K562 (cell line): ENCODE data around the genes SCYL1 and MAP3K11.

GRCh38 chr11:65454596-65455797, 68.6 kb downstream of the FRMD8 start:
- RAMPAGE, long total RNA = start-site peak on the plus strand at chr11:65455242-65455290, 85 and 52 reads in 2 replicates
- RRBS = no CpG with 5 or more reads among the region's 55 CpGs
PRO-cap:
- standard = bidirectional peak, plus-strand start at chr11:65455286, minus-strand start at chr11:65455131
- CoPRO, capped RNA only, 2 experiments = peak in 2 of 2 experiments; most common plus-strand start chr11:65455288 (in 2); most common minus-strand start chr11:65455091 (in 2)
- CoPRO, capped and uncapped RNA, 2 experiments = peak in 2 of 2 experiments; most common plus-strand start chr11:65455286 (in 1); most common minus-strand start chr11:65455091 (in 2)
- CoPRO, uncapped RNA only, 2 experiments = peak in 2 of 2 experiments; most common plus-strand start chr11:65455692 (in 2); most common minus-strand start chr11:65455091 (in 1)
CAGE:
- cytosol, long polyA plus RNA = no peak
- long polyA plus RNA = no peak
- nucleolus, long total RNA = no peak
- nucleus, long polyA plus RNA = no peak

DNA sequence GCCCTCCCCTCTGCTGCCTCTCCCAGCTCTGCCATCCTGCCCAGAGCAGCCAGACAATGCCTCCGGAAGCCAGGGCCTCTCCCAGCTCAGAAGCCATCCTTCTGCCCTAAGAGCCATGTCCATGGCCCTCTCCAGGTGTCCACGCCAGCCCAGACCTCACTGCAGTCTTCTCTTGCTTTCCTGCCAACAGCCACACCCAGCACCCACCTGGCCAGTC, 34.5 kb upstream of the SCYL1 start:
- RAMPAGE, long total RNA = no peak
- RRBS = no CpG with 5 or more reads among the region's 2 CpGs
PRO-cap:
- standard = no peak
- CoPRO, capped RNA only, 2 experiments = no peak in any of the 2 experiments
- CoPRO, capped and uncapped RNA, 2 experiments = no peak in any of the 2 experiments
- CoPRO, uncapped RNA only, 2 experiments = no peak in any of the 2 experiments
CAGE:
- cytosol, long polyA plus RNA = no peak
- long polyA plus RNA = no peak
- nucleolus, long total RNA = no peak
- nucleus, long polyA plus RNA = no peak

DNA sequence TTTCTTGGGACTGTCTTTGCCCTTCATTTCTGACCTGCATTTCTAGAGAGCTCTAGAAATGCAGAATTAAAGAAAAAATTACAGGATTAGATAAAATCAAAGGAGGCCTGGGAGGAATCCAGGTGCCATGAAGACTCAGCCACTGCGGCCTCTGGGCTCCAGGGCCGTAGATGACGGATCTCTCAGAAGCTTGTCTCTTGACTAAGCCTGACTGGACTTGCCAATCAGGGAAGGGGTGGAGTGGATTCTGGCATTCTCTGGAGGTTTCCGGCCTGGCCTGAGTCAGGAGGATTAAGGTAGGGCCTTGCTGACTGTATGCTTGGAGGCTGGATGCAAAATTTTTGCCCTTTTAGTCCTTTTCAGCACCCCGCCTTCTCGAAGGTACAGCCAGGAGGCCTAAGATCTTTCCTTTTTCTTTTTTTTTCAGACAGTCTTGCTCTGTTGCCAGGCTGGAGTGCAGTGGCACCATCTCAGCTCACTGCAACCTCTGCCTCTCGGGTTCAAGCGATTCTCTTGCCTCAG, 31.0 kb upstream of the SCYL1 start:
- RAMPAGE, long total RNA = no peak
- RRBS = no CpG with 5 or more reads among the region's 8 CpGs
PRO-cap:
- standard = bidirectional peak, plus-strand start at position 285 of the sequence, minus-strand start at position 172 of the sequence
- CoPRO, capped RNA only, 2 experiments = peak in 2 of 2 experiments; most common plus-strand start position 285 of the sequence (in 1); most common minus-strand start position 172 of the sequence (in 2)
- CoPRO, capped and uncapped RNA, 2 experiments = peak in 2 of 2 experiments; most common plus-strand start position 253 of the sequence (in 1); most common minus-strand start position 172 of the sequence (in 1)
- CoPRO, uncapped RNA only, 2 experiments = no peak in any of the 2 experiments
CAGE:
- cytosol, long polyA plus RNA = no peak
- long polyA plus RNA = no peak
- nucleolus, long total RNA = no peak
- nucleus, long polyA plus RNA = no peak

DNA sequence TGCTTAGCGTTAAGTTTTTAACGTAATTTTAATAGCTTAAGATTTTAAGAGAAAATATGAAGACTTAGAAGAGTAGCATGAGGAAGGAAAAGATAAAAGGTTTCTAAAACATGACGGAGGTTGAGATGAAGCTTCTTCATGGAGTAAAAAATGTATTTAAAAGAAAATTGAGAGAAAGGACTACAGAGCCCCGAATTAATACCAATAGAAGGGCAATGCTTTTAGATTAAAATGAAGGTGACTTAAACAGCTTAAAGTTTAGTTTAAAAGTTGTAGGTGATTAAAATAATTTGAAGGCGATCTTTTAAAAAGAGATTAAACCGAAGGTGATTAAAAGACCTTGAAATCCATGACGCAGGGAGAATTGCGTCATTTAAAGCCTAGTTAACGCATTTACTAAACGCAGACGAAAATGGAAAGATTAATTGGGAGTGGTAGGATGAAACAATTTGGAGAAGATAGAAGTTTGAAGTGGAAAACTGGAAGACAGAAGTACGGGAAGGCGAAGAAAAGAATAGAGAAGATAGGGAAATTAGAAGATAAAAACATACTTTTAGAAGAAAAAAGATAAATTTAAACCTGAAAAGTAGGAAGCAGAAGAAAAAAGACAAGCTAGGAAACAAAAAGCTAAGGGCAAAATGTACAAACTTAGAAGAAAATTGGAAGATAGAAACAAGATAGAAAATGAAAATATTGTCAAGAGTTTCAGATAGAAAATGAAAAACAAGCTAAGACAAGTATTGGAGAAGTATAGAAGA, 25.5 kb upstream of the SCYL1 start:
- RAMPAGE, long total RNA = no peak
- RRBS = no CpG with 5 or more reads among the region's 13 CpGs
PRO-cap:
- standard = unidirectional peak, plus-strand start at position 493 of the sequence
- CoPRO, capped RNA only, 2 experiments = peak in 1 of 2 experiments; most common minus-strand start position 661 of the sequence (in 1)
- CoPRO, capped and uncapped RNA, 2 experiments = no peak in any of the 2 experiments
- CoPRO, uncapped RNA only, 2 experiments = no peak in any of the 2 experiments
CAGE:
- cytosol, long polyA plus RNA = start-site peak on the minus strand centred at position 190 of the sequence, 45 bp wide, 8 and 8 reads in 2 replicates
- long polyA plus RNA = no peak
- nucleolus, long total RNA = start-site peak on the minus strand centred at position 150 of the sequence, 31 bp wide, 90 reads
- nucleus, long polyA plus RNA = no peak

DNA sequence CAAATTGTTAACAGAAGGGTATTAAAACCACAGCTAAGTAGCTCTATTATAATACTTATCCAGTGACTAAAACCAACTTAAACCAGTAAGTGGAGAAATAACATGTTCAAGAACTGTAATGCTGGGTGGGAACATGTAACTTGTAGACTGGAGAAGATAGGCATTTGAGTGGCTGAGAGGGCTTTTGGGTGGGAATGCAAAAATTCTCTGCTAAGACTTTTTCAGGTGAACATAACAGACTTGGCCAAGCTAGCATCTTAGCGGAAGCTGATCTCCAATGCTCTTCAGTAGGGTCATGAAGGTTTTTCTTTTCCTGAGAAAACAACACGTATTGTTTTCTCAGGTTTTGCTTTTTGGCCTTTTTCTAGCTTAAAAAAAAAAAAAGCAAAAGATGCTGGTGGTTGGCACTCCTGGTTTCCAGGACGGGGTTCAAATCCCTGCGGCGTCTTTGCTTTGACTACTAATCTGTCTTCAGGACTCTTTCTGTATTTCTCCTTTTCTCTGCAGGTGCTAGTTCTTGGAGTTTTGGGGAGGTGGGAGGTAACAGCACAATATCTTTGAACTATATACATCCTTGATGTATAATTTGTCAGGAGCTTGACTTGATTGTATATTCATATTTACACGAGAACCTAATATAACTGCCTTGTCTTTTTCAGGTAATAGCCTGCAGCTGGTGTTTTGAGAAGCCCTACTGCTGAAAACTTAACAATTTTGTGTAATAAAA, 19.0 kb upstream of the SCYL1 start:
- RAMPAGE, long total RNA = no peak
- RRBS = no CpG with 5 or more reads among the region's 6 CpGs
PRO-cap:
- standard = no peak
- CoPRO, capped RNA only, 2 experiments = peak in 2 of 2 experiments; most common plus-strand start position 218 of the sequence (in 1); most common minus-strand start position 455 of the sequence (in 1)
- CoPRO, capped and uncapped RNA, 2 experiments = peak in 2 of 2 experiments; most common plus-strand start position 391 of the sequence (in 2); most common minus-strand start position 166 of the sequence (in 1)
- CoPRO, uncapped RNA only, 2 experiments = peak in 1 of 2 experiments; most common plus-strand start position 145 of the sequence (in 1); most common minus-strand start position 568 of the sequence (in 1)
CAGE:
- cytosol, long polyA plus RNA = no peak
- long polyA plus RNA = no peak
- nucleolus, long total RNA = no peak
- nucleus, long polyA plus RNA = no peak

DNA sequence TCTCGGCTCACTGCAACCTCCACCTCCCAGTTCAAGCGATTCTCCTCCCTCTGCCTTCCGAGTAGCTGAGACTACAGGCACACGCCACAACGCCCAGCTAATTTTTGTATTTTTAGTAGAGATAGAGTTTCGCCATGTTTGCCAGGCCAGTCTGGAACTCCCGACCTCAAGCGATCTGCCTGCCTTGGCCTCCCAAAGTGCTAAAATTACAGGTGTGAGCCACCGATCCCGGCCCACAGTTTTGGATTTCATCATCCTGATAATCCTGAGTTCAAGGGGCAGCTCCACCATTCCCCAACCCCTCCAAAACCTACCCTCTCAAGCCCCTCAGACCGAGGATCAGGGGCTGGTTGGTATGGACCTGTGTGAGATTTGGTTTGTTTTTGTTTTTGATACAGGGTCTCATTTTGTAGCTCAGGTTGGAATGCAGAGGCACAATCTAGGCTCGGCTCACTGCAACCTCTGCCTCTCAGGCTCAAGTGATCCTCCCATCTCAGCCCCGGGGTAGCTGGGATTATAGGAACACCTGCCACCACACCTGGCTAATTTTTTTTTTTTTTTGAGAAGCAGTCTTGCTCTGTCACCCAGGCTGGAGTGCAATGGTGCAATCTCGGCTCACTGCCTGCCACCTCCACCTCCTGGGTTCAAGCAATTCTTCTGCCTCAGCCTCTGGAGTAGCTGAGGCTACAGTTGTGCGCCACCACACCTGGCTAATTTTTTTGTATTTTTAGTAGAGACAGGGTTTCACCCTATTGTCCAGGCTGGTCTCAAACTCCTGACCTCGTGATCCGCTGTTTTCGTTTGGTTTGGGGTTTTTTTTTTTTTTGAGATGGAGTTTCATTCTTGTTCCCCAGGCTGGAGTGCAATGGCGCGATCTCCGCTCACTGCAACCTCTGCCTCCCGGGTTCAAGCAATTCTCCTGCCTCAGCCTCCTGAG, 15.4 kb upstream of the SCYL1 start:
- RAMPAGE, long total RNA = no peak
- RRBS = no CpG with 5 or more reads among the region's 22 CpGs
PRO-cap:
- standard = no peak
- CoPRO, capped RNA only, 2 experiments = no peak in any of the 2 experiments
- CoPRO, capped and uncapped RNA, 2 experiments = no peak in any of the 2 experiments
- CoPRO, uncapped RNA only, 2 experiments = no peak in any of the 2 experiments
CAGE:
- cytosol, long polyA plus RNA = no peak
- long polyA plus RNA = no peak
- nucleolus, long total RNA = no peak
- nucleus, long polyA plus RNA = no peak

GRCh38 chr11:65510756-65511167, 14.1 kb upstream of the SCYL1 start:
- RAMPAGE, long total RNA = no peak
- RRBS = no CpG with 5 or more reads among the region's 5 CpGs
PRO-cap:
- standard = no peak
- CoPRO, capped RNA only, 2 experiments = no peak in any of the 2 experiments
- CoPRO, capped and uncapped RNA, 2 experiments = no peak in any of the 2 experiments
- CoPRO, uncapped RNA only, 2 experiments = no peak in any of the 2 experiments
CAGE:
- cytosol, long polyA plus RNA = no peak
- long polyA plus RNA = no peak
- nucleolus, long total RNA = no peak
- nucleus, long polyA plus RNA = no peak

- RAMPAGE, long total RNA = start-site peak on the plus strand at chr11:65525090-65525138, 2,408 and 324 reads in 2 replicates
- RRBS = 4% methylated on average over 17 of the region's 51 CpGs
PRO-cap:
- standard = bidirectional peak, plus-strand start at chr11:65525083, minus-strand start at chr11:65524846
- CoPRO, capped RNA only, 2 experiments = peak in 2 of 2 experiments; most common plus-strand start chr11:65525077 (in 2); most common minus-strand start chr11:65524794 (in 1)
- CoPRO, capped and uncapped RNA, 2 experiments = no peak in any of the 2 experiments
- CoPRO, uncapped RNA only, 2 experiments = peak in 1 of 2 experiments; most common plus-strand start chr11:65525090 (in 1); most common minus-strand start chr11:65524820 (in 1)
CAGE:
- cytosol, long polyA plus RNA = start-site peak on the plus strand at chr11:65525090-65525126, 218 and 145 reads in 2 replicates
- long polyA plus RNA = start-site peak on the plus strand at chr11:65525074-65525130, 107 and 50 reads in 2 replicates
- nucleolus, long total RNA = no peak
- nucleus, long polyA plus RNA = start-site peak on the plus strand at chr11:65525112-65525130, 26 and 46 reads in 2 replicates
Measured at GRCh38 chr11:65524714-65525263, at the start of gene SCYL1. Gene SCYL1 (plus strand): TSS chr11:65525083.

GRCh38 chr11:65538419-65538898, 13.6 kb downstream of the SCYL1 start:
- RAMPAGE, long total RNA = no peak
- RRBS = 98% methylated on average over 13 of the region's 33 CpGs
PRO-cap:
- standard = no peak
- CoPRO, capped RNA only, 2 experiments = no peak in any of the 2 experiments
- CoPRO, capped and uncapped RNA, 2 experiments = no peak in any of the 2 experiments
- CoPRO, uncapped RNA only, 2 experiments = peak in 2 of 2 experiments; most common plus-strand start chr11:65538687 (in 1); most common minus-strand start chr11:65538689 (in 1)
CAGE:
- cytosol, long polyA plus RNA = no peak
- long polyA plus RNA = no peak
- nucleolus, long total RNA = no peak
- nucleus, long polyA plus RNA = no peak

DNA sequence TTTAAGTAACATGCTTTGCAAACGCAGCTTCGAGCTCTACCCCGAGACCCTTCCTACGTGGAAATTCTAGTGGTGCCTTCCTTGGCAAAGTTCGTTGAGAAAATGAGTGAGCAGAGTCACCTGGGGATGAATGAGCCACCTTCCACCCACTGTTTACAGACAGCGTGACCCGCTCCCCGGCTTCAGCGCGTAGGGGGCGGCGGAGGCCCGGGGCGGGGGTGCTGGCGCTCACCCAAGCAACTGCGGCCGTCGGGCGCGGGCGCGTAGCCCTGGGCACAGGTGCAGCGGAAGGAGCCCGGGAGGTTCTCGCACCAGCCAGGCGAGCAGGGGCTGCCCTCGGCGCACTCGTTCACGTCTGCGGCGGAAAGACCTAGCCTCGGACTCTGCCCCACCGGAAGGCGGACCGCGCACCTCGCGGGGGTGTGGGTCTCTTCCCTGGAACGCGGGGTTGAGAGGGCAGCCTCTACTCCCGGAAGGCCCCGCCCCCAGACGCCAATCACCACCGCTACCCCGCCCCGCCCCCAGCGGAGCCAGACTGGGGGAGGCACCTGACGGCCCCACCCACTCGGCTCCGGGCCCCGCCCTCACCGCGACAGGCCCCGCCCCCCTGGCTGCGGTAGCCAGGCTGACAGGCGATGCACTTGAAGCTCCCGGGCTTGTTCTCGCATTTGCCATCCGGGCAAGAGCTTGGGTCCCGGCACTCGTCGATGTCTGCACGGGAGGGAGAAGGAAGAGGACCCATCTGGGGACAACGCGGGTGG, 11.8 kb downstream of the LTBP3 start:
- RAMPAGE, long total RNA = start-site peak on the minus strand centred at position 397 of the sequence, 101 bp wide, 13 and 8 reads in 2 replicates
- RRBS = 2% methylated on average over 33 of the region's 66 CpGs
PRO-cap:
- standard = bidirectional peak, plus-strand start at position 604 of the sequence, minus-strand start at position 357 of the sequence
- CoPRO, capped RNA only, 2 experiments = peak in 2 of 2 experiments; most common plus-strand start position 604 of the sequence (in 1); most common minus-strand start position 357 of the sequence (in 2)
- CoPRO, capped and uncapped RNA, 2 experiments = peak in 1 of 2 experiments; most common plus-strand start position 678 of the sequence (in 1); most common minus-strand start position 389 of the sequence (in 1)
- CoPRO, uncapped RNA only, 2 experiments = no peak in any of the 2 experiments
CAGE:
- cytosol, long polyA plus RNA = no peak
- long polyA plus RNA = no peak
- nucleolus, long total RNA = no peak
- nucleus, long polyA plus RNA = no peak

DNA sequence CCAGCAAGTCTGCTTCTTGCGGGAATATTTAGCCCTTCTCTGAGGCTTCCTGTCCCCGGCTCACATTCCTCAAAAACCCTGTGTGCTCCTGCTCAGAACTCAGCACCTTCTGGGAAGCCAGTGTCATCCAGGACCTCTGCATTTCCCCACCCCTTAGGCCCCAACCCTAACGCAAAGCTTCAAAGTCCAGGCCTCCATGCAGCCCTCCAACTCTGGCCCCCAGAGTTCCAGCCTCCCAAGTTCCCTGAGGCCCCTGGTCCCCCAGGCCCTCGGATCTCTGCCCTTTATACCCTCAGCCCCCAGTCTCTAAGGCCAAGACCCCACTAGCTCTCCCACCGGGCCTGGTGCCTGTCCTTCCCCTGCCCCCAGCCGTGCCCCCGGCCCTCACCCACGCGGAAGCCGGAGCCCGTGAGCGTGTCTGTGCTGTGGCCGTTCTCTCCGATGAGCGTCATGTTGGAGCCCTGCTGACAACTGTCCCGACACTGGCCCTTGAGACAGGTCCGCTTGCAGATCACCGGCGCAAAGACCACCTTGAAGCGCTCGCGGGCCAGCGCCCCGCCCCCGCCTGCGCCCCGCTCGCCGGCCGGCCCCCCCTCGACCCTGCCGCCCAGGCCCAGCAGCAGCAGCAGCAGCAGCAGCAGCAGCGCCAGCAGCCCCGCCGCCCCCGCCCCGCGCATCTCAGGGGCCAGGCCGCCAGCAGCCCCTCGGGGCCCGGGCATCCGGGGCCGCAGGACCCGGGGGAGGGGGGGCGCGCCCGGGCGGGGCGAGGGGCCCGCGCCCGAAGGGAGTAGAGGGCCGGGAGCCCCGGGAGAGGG, 711 bp downstream of the LTBP3 start:
- RAMPAGE, long total RNA = no peak
- RRBS = 27% methylated on average over 23 of the region's 54 CpGs
PRO-cap:
- standard = no peak
- CoPRO, capped RNA only, 2 experiments = no peak in any of the 2 experiments
- CoPRO, capped and uncapped RNA, 2 experiments = no peak in any of the 2 experiments
- CoPRO, uncapped RNA only, 2 experiments = no peak in any of the 2 experiments
CAGE:
- cytosol, long polyA plus RNA = no peak
- long polyA plus RNA = no peak
- nucleolus, long total RNA = no peak
- nucleus, long polyA plus RNA = no peak

GRCh38 chr11:65558823-65559433, 769 bp upstream of the LTBP3 start:
- RAMPAGE, long total RNA = no peak
- RRBS = no CpG with 5 or more reads among the region's 19 CpGs
PRO-cap:
- standard = no peak
- CoPRO, capped RNA only, 2 experiments = no peak in any of the 2 experiments
- CoPRO, capped and uncapped RNA, 2 experiments = no peak in any of the 2 experiments
- CoPRO, uncapped RNA only, 2 experiments = no peak in any of the 2 experiments
CAGE:
- cytosol, long polyA plus RNA = no peak
- long polyA plus RNA = no peak
- nucleolus, long total RNA = no peak
- nucleus, long polyA plus RNA = no peak

DNA sequence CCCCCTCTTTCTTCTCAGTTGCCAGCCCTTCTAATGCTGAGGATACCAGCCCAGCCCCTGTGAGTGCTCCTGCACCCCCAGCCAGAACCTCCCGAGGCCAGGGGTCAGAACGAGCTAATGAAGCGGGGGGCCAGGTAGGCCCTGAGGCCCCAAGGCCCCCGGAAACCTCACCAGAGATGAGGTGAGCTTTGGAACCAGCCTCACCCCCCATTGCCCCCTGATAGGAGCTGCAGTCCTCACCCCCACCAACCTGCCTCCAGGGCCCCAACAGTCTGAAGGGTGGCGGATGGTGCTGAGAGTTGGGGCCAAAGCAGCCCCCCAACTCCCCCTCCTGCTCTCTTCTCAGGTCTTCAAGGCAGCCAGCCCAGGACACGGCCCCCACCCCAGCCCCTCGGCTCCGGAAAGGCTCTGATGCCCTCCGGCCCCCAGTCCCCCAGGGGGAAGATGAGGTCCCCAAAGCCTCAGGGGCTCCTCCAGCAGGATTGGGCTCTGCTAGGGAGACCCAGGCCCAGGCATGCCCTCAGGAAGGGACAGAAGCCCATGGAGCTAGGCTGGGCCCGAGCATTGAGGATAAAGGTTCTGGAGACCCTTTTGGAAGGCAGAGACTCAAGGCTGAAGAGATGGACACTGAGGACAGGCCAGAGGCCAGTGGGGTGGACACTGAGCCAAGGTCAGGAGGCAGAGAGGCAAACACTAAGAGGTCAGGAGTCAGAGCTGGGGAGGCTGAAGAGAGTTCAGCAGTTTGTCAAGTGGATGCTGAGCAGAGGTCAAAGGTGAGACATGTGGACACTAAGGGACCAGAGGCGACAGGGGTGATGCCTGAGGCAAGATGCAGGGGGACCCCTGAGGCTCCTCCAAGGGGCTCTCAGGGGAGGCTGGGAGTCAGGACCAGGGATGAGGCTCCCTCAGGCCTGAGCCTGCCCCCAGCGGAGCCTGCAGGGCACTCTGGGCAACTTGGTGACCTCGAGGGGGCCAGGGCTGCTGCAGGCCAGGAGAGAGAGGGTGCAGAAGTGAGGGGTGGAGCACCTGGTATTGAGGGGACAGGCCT, 5.7 kb downstream of the EHBP1L1 start:
- RAMPAGE, long total RNA = no peak
- RRBS = no CpG with 5 or more reads among the region's 13 CpGs
PRO-cap:
- standard = no peak
- CoPRO, capped RNA only, 2 experiments = no peak in any of the 2 experiments
- CoPRO, capped and uncapped RNA, 2 experiments = no peak in any of the 2 experiments
- CoPRO, uncapped RNA only, 2 experiments = peak in 1 of 2 experiments; most common plus-strand start position 401 of the sequence (in 1)
CAGE:
- cytosol, long polyA plus RNA = no peak
- long polyA plus RNA = no peak
- nucleolus, long total RNA = no peak
- nucleus, long polyA plus RNA = no peak

- RAMPAGE, long total RNA = no peak
- RRBS = 11% methylated on average over 22 of the region's 45 CpGs
PRO-cap:
- standard = bidirectional peak, plus-strand start at chr11:65614385, minus-strand start at chr11:65614221
- CoPRO, capped RNA only, 2 experiments = peak in 2 of 2 experiments; most common plus-strand start chr11:65614335 (in 2); most common minus-strand start chr11:65614221 (in 2)
- CoPRO, capped and uncapped RNA, 2 experiments = peak in 2 of 2 experiments; most common plus-strand start chr11:65614335 (in 2); most common minus-strand start chr11:65614188 (in 1)
- CoPRO, uncapped RNA only, 2 experiments = peak in 1 of 2 experiments; most common plus-strand start chr11:65614425 (in 1); most common minus-strand start chr11:65614221 (in 1)
CAGE:
- cytosol, long polyA plus RNA = start-site peak on the minus strand at chr11:65614218-65614260, 118 and 78 reads in 2 replicates
- long polyA plus RNA = no peak
- nucleolus, long total RNA = no peak
- nucleus, long polyA plus RNA = no peak
Measured at GRCh38 chr11:65613630-65614546, at the start of gene MAP3K11. Gene MAP3K11 (minus strand): TSS chr11:65614221.

DNA sequence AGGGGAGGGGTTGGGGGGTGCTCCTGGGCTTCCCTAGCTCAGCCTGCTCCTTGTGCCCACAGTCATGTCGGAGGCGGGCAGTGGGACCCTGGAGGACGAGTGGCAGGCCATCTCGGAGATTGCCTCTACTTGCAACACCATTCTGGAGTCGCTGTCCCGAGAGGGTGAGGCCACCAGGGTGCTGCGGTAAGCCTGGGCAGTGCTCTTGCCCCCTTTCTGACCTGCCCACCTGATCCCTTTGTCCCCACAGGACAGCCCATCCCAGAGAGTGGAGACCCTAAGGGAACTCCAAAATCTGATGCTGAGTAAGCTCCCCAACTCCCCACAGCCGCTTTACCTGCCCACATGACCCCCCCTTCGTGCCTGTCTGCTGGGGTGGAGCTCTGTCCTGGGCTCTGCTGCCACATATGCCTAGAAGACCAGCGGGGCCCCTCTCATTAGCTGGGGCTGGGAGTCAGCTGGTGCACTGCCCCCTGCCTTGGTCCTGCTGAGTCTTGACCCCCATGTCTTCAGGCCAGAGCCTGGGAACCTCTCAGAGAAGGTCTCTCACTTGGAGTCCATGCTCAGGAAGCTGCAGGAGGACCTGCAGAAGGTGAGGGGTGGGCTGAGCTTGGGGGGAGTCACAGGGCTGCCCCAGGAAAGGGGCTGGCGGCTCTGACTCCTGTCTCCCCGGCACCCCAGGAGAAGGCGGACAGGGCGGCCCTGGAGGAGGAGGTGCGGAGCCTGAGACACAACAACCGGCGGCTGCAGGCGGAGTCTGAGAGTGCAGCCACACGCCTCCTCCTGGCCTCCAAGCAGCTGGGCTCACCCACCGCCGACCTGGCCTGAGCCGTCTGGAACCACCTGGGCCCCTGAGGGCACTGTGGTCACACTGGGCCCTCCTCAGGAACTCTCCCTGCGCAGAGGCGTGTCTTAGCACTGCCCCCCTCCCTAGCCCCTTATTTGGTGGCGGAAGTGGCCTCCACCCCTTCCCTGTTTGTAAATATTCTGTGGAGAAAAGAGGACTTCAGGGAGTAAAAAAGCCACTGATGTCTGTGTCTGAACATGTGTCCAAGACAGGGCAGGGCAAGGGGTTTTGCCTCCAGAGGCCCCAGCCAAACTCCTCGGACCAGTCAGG, 12.3 kb downstream of the SIPA1 start:
- RAMPAGE, long total RNA = no peak
- RRBS = 85% methylated on average over 5 of the region's 26 CpGs
PRO-cap:
- standard = no peak
- CoPRO, capped RNA only, 2 experiments = no peak in any of the 2 experiments
- CoPRO, capped and uncapped RNA, 2 experiments = no peak in any of the 2 experiments
- CoPRO, uncapped RNA only, 2 experiments = peak in 1 of 2 experiments; most common plus-strand start position 437 of the sequence (in 1); most common minus-strand start position 409 of the sequence (in 1)
CAGE:
- cytosol, long polyA plus RNA = no peak
- long polyA plus RNA = no peak
- nucleolus, long total RNA = no peak
- nucleus, long polyA plus RNA = no peak

- RAMPAGE, long total RNA = no peak
- RRBS = 3% methylated on average over 18 of the region's 47 CpGs
PRO-cap:
- standard = bidirectional peak, plus-strand start at chr11:65652734, minus-strand start at chr11:65652532
- CoPRO, capped RNA only, 2 experiments = peak in 2 of 2 experiments; most common plus-strand start chr11:65652734 (in 2); most common minus-strand start chr11:65652538 (in 2)
- CoPRO, capped and uncapped RNA, 2 experiments = peak in 2 of 2 experiments; most common plus-strand start chr11:65652734 (in 2); most common minus-strand start chr11:65652538 (in 2)
- CoPRO, uncapped RNA only, 2 experiments = peak in 1 of 2 experiments; most common plus-strand start chr11:65652752 (in 1); most common minus-strand start chr11:65652538 (in 1)
CAGE:
- cytosol, long polyA plus RNA = no peak
- long polyA plus RNA = no peak
- nucleolus, long total RNA = no peak
- nucleus, long polyA plus RNA = no peak
Measured at GRCh38 chr11:65652385-65652787, 10.3 kb downstream of the RELA start.

DNA sequence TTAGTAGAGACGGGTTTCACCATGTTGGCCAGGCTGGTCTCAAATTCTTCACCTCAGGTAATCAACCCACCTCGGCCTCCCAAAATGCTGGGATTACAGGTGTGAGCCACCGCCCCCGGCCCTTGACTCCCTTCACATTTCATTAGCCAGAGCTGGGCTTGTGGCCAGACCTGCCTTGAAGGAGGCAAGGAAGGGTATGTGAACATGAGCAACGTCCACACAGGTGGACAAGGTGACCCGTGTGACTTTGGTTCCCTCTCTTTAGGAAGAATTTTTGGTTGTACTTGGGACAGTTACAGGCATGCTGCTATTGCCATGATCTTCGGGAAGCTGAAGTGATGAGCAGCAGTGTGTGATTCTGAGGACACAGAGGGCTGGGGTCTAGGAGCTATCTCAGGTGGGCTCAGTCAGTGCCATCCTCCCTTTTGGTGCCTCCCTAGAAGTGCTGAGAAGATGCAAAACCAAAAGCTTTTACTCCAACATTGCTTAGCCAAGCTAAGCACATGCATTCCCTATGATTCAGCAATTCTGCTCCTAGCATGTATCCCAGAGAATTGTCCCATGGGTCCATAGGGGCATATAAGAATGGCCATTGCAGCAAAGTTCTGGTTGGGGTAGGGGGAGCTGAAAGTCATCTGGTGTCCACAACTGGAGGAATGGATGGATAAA, 6.1 kb downstream of the AP5B1 start:
- RAMPAGE, long total RNA = no peak
- RRBS = no CpG with 5 or more reads among the region's 7 CpGs
PRO-cap:
- standard = no peak
- CoPRO, capped RNA only, 2 experiments = no peak in any of the 2 experiments
- CoPRO, capped and uncapped RNA, 2 experiments = no peak in any of the 2 experiments
- CoPRO, uncapped RNA only, 2 experiments = peak in 2 of 2 experiments; most common minus-strand start position 206 of the sequence (in 1)
CAGE:
- cytosol, long polyA plus RNA = no peak
- long polyA plus RNA = no peak
- nucleolus, long total RNA = no peak
- nucleus, long polyA plus RNA = no peak